Bronchial lymph node (tissue), 1 donor: ENCODE data around the genes LRP6 and GPRC5A.

- PRO-cap = bidirectional peak, plus-strand start at chr12:12267333, minus-strand start at chr12:12266987
Observed at GRCh38 chr12:12266342-12267458, at the start of gene LRP6. Gene LRP6 (minus strand): TSS chr12:12267044.

DNA sequence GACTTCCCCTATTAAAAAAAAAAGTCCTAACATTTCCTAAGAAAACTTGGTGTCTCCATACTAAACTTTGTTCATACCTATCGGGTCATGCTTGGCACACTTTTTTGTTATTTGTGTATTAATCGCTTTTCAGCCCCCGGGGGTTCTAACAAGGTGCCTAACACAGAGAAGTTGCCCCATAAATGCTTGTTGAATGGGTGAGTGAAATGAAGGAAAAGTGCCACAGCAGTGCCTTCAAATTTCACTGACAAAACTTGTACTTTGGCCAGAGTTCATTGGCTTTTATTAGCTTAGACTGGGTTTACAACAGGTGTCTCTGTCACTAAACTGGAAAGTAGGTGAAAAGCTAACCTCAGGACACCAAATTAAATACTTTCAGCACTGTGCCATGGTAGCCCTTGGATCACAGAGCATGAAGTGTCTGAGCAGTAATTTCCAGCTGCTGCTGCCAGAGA is 41.6 kb upstream of the LRP6 start:
- PRO-cap = no peak

- PRO-cap = no peak
Observed at GRCh38 chr12:12387489-12388010, 30.7 kb downstream of the BORCS5 start.

GRCh38 chr12:12450842-12451260 is 94.0 kb downstream of the BORCS5 start:
- PRO-cap = no peak

DNA sequence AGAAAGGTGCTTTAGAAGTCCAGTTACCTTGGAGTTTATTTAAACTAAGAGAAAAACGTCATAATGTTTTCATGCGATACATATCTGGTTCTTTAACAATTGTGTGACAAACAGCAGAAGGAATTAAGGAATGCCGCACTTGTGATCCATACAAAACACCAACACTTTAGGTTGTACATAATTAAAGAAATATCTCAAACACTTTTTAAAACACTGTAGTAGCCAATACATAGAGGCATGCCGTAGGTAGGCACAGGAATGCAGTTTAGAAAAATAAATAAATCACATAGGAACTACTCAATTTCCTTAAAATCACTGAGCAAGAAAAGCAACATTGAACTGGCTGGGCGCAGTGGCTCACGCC is 94.4 kb downstream of the BORCS5 start:
- PRO-cap = no peak

DNA sequence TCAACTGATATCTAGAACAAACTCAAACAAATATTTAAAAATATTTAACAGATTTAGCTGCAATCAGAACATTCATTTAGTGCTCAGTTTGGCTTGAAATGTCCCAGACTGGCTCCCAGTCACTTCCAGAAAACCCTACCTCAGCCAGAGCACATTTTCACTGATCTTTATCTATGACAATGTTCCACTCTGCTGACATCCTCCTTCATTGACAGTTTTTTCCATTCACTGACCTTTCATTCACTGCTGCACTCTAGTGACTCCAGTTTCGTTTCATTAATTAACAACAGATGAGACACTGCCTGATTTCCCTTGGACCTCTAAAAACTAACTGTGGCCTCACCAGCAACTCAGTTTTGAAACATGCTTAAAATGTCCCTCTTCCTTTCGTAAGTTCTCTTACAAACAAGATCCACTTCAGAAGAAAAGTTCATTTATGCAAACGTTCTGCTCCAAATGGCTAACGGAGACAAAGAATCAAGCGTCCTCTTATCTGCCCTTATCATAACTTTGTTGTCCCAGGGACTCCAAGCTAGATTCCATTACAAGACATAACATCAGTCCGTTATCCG is 56.7 kb downstream of the DUSP16 start:
- PRO-cap = unidirectional peak, plus-strand start at position 279 of the sequence

DNA sequence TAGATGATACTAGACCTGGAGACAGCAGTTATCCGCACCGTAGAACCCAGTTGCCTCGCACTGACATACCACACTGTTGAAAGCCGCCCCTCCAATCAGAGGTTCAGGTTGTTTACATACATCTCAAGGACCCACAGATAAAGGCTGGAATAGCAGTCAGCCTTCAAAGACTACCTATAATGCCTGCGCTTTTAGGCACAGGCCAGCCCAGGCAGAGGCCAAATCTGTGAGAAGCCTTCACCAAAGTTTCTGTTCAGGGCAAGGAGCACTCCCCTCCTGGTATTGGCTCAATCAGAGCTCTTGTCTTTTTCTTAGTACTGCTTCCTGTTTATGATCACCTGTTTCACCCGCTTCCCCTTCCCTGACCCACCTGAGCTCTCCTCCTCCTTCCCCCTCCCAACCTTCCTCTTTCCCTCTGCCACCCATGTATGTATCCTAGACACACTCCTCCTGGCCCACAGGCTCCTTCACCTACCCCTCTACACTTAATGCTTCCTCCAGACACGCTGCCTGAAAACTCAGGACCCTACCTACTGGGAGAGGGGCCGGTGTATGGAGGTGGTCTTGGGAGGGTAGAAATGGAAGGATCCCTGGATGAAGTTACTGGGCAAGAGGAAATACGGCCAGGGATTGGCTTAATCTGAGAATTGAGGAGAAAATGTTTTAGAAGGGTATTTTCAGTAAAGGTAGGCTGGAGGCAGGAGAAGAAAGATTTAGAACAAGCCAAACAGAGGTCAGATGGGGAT is 34.7 kb downstream of the DUSP16 start:
- PRO-cap = unidirectional peak, minus-strand start at position 255 of the sequence; unidirectional peak, minus-strand start at position 284 of the sequence

GRCh38 chr12:12559664-12560430 is 2.8 kb downstream of the DUSP16 start:
- PRO-cap = no peak

- PRO-cap = unidirectional peak, plus-strand start at chr12:12723667; bidirectional peak, plus-strand start at chr12:12724023, minus-strand start at chr12:12723898; bidirectional peak, plus-strand start at chr12:12724330, minus-strand start at chr12:12724290
Observed at GRCh38 chr12:12723329-12724358, 6.5 kb downstream of the CDKN1B start.

DNA sequence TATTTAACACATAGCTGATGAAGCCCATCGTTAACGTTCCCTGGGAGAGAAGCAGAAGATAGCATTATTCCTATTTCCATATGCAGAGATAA is 993 bp downstream of the APOLD1 start:
- PRO-cap = bidirectional peak, plus-strand start at position 33 of the sequence, minus-strand start outside the sequence

DNA sequence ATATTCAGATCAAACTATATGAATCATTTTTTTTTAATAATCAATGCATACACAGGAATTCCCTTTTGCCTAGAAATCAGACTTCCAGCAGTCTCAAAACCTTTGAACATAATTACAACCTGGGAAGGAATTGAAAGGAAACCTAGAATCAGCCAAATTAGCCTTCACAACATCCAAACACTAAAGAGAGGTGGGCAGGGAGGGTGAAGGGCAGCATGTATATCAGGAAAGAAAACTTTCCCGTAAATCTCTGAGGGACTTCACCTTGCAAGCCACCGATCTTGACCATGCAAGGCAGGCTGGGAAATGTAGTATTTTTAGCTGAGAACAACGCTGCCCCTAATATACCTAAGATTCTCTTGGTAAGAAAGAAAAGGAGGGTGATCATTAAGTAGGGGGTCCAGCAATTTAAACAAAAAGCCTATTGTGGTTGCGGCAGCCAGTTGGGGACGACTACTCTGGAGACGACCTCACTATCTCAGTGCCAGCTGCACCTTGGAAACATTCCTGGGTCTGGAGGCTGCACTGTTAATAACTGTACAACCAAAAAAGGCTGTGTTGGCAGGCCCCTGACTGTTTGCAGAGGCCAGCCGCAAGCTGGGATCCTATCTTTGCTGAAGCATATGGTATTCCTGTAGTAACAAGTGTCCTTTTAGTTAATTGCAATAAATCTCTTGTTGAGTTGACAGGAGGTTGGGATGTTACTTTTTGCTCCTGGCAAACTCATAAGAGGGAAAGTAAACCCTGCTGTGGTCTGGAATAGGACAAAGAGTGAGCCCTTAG is 6.3 kb downstream of the APOLD1 start:
- PRO-cap = no peak

DNA sequence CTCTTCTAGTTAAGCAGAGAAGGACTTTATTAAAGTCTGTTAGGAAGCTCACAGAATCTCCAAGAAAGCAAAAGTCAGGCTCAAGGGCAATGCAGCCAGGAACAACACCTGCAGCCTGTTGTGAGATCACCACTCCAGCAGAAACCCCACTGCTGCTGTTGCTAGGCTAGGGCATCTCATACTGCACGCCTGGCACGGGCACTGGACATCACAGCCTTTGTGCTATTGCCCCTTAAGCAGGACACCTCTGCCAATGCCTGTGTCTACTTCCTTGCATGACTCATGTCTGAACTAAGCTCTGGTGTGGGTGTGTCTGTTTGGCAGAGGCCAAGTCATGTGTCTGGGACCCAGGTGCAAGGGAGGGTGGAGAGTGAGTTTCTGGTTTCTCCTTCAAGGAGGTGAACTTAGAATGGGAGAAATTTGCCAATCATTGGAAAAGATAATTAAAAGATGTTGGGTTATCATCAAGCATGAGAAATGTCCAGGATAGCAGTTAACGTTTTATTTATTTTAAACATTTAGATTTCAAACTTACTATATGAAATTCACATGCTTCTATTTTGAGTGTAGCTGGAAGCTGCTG is 9.9 kb upstream of the DDX47 start:
- PRO-cap = bidirectional peak, plus-strand start at position 350 of the sequence, minus-strand start at position 288 of the sequence

DNA sequence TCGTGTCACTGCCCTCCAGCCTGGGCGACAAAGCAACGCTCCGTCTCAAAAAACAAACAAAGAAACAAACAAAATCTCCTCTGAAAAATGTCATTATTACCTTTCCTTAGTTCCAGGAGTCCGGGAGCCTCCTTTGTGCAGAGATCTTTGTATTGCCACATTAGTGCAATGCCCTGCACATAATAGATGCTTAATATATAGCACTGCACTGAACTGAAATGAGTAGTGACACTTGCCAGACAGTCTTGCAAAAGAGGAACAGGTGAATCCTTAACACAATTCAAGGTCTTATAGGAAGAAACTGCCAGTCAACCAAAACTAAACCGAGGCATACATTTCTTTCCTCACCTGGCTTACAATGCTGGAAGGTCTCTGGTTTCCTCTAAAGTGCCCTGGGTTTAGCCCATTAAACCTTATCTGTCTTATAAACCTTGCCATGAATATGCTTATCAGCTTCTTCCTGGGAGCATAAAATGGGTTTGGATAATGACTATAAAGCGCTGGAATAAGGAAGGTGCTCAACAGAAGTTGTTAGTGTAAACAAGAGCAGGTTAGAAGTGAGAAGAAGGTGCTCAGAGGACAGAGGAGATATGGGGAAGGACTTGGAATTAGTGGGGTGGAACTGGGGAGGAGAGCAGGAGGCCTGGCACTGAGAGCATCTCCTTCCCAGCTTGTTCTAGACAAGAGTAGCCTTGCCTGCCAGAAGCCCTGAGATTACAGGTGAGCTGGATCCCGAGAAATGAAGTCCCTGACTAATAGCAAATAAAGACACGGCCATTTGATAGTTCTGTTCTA is 14.2 kb upstream of the GPRC5A start:
- PRO-cap = no peak

GRCh38 chr12:12891061-12891862 is at the start of gene GPRC5A:
Gene GPRC5A (plus strand): TSS chr12:12891562.
- PRO-cap = bidirectional peak, plus-strand start at chr12:12891562, minus-strand start at chr12:12891274

GRCh38 chr12:12899696-12900248 is 8.4 kb downstream of the GPRC5A start:
- PRO-cap = no peak

GRCh38 chr12:13001698-13002036 is 1.6 kb upstream of the HEBP1 start:
- PRO-cap = no peak

DNA sequence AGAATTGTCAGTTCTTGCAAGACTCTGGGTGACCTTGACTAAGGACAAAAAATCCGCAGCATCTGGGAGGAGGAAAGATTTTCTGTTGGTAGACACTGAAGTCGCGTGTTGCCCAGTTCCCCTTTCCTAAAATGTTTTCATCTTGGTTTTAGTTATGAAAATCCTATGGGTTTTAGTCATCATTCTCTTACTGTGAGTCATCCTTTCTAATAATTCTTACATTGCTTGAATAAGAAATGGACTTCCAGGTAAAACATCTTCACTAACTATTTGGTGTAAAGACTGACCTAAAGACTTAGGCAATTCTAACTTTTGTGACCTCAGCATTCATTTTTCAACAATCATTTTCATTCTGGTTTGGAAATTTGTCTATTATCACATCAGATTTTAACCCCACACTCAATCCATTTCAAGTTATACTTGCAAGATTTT is 9.0 kb downstream of the GSG1 start:
- PRO-cap = no peak

- PRO-cap = bidirectional peak, plus-strand start at chr12:13099347, minus-strand start at chr12:13099101
Observed at GRCh38 chr12:13099023-13099660, 4.3 kb downstream of the GSG1 start.

DNA sequence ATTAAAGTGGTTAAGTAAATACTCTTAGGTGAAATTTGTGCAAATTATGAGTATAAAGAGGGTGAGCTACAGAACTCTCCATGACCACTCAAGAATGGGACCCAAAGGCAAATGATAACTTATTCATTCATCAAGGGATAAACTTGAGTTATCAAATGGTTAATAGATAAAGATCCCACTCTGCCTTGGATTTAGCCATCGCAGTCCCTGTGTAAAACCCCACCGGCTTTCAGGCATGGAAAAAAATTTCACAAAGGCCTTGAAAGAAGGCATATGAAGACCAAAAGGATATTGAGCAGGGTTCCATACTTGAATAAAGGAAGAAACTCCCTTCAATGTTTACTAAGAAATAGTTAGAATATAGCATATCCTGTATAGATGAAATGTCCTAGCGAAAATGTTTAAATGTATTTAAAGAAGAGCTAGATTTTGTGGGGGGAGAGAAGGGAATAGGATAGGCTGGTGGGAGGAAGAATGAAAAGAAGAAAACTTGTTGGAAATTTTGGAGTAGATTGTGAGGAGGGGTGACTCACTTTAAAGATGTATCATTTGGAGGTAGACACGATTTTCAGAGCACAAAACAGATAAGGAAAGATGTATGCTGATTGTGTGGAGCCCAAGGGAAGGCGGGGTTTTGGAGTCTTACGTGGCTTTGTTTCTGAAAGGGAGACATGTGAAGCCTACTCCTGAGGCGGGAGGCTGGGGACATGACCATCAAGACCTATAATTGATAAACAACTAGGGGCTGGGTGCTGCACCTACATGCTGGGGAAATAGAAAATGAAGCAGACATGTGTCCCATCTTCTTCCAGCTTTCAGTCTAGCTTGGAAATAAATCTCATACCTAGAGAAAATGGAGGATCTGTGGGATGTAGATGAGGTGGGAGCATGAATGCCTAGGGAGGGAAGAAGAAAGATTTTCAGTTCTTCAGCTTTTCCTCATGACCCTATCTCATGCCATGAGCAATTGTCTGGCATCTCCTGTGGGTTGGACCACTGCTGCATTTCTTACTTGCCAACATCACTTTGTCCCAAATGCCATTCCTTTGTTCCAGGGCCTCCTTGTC is 21.8 kb downstream of the EMP1 start:
- PRO-cap = no peak

DNA sequence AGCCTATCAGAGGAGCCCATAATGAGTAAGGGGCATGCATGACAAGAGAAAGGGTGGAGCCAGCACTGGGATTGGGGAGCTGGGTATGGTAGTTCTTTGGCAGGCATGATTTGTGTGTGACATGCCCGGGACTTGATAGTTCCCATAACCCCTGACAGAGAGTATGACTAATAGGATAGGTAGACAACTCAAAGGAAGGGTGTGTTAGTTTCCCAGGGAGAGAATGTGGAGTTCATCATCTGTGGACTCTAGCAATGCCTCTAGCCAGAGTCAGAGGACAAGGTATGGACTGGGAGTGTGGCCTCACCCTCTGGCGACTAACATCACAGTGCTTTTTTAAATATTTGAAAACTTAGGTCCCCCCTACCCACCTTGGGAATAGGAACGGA is 143.1 kb downstream of the EMP1 start:
- PRO-cap = no peak